GM12891 (cell line): ENCODE measurements around the gene PLEKHS1.

- RRBS, result no CpG with 5 or more reads among the region's 9 CpGs
These were observed 234.4 kb upstream of the TCF7L2 start for GRCh38 chr10:112715553-112716151.

DNA sequence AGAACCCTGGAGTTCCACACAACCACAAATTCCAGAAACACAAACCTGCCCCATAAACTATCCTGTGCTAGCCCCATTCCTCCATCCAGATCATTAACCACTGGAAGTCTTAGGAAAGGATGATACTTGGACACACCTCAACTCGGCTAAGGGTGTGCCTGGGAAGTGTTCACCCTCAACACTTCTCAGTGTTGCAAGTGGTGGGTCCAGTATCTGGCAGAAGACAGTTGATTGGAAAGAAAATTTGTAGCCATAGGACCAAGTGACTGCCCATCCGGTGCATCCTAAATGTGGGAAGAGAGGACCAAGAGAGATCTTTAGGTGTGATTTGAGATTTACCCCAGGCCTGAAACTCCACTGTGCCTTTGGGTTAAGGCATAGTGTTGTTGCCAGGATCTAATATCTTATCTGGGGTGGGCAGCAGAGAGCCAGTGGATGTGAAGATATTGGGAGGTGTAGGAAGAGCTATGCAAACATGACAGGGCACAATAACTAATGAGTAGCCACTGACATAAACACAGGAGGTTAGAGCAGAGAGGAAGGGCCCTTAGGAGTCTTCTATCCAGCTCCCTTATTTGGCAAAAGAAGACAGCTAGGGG, 176.5 kb upstream of the TCF7L2 start:
- RRBS, result no CpG with 5 or more reads among the region's 2 CpGs

GRCh38 chr10:112775759-112776634, 174.1 kb upstream of the TCF7L2 start:
- RRBS, result no CpG with 5 or more reads among the region's 15 CpGs

DNA sequence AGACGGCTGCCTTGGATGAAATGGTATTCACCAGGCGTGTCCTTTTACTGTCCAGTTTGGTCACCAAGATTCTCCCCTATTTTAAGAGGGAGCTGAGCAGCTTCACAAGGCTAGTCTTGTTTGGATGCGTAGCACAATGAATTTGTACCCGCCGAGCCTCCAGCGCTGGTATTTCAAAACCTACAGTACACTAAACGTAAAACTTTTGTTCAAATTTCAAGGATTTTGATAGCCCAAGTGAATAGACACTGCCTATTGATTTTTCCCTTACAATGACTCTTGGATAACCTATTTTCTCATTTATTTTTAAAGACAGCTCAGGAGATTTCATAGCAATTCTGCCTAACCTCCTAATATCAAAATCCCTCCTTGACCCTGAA, 118.6 kb upstream of the TCF7L2 start:
- RRBS, result no CpG with 5 or more reads among the region's 7 CpGs

DNA sequence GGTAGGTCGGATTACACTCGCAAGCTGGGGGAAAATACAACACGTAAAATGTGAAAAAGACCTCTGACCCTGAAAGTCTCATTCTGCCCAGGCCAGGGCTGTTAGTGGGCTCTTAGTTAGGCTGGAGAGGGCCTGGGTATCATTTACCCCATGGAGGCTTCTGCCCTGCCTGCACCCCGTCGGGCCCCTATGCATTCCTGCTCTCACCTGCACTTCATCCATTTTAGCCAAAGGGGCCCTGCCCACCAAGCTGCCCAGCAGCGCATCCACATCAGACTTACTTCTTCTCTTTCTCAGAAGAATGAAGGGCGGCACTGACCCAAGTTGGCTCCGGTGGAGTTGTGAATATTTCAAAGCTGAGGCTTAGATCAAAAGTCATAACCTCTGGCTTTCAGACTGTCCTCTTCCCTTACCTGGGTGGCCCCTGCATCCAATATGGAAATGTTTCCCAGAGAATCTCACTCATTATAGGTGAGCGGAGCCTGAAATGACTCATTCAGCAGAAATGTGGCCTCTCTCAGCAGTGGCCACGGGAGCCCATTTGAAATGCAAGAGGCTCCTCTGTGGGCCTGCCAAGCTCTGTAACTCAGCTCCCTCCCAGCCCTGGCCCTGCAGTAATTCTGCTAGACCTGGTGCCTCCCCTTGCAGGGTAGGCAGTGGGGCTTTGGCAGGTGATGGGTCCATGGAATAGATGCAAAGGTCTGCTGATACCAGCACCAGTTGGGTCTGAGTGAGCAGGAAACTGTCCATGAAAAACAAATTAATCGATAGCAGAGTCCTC, 117.6 kb upstream of the TCF7L2 start:
- RRBS, result no CpG with 5 or more reads among the region's 11 CpGs

GRCh38 chr10:113047448-113048015, 97.5 kb downstream of the TCF7L2 start:
- RRBS, result no CpG with 5 or more reads among the region's 7 CpGs

GRCh38 chr10:113089000-113090050, 139.3 kb downstream of the TCF7L2 start:
- RRBS, result no CpG with 5 or more reads among the region's 15 CpGs

- RRBS, result no CpG with 5 or more reads among the region's 23 CpGs
These were observed 158.4 kb downstream of the TCF7L2 start for GRCh38 chr10:113108149-113109135.

- RRBS, result no CpG with 5 or more reads among the region's 13 CpGs
These were observed 200.8 kb downstream of the TCF7L2 start for GRCh38 chr10:113150865-113151275.

- RRBS, result no CpG with 5 or more reads among the region's 5 CpGs
These were observed 2.5 kb upstream of the HABP2 start for GRCh38 chr10:113550295-113550734.

DNA sequence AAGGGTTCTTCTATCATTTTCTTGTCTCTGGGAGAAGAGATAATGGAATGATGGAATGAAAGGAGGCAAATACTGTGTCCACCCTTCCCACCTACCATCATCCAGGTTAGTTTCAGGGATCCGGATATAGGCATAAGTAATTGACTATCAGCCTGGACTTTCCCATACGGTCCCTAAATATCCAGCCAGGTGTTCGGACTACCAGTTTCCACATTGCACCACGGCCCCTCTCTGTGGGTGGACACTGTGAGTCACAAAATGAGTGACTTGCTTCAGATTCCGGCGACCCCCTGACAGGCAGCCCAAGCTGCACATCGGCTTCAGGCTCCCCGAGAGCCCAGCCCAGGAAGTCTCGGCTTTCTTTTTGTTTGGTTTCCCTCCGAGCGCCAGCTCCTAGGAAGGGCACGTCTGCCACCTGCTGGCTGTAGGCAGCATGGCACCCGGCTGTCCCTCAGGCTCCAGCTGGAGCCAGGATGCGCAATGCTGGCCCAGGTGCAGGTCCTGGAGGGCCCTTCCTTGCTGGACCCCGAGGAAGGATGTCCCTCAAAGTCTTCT, 10.5 kb downstream of the HABP2 start:
- RRBS, result no CpG with 5 or more reads among the region's 15 CpGs

DNA sequence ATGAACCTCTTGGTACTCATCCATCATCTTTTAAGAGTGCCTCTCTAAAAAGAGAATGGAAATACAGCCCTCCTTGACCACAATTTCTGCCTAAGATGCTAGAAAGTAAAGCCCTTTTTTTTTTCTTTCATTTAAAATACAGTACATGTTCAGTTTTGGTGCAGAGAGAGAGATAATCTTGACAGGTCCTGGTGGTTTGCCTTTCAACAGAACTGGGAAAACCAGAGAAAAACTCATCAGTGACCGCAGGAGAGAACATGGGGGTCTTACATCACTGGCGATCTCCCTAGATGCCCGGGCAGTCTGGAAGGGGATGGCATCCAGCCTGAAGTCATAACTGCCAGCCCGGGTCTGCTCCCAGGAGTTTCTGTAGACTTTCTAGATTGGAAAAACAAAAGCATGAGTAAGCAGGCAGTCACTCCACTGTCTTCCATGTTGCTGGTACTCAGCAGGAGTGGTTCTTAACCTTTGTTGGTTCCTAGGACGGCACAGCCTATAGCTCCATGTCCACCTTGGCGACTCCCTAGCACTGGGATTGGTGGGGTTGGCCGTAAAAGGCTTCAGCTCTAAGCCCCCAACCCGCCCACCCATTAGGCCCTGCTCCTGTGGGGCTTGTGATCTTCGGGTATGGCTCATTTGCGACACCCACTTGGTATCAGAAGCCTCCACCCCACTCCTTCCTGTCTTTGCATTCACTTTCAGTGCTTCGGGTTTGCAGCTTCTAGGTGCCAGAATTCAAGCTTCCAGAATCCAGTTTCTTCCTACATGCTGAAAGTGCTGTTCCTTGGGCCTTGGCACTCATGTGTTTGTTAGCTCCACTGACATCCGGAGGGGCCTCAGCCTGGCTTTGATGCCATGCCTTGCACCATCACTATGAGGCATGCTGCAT, 39.3 kb downstream of the HABP2 start:
- RRBS, result no CpG with 5 or more reads among the region's 12 CpGs

DNA sequence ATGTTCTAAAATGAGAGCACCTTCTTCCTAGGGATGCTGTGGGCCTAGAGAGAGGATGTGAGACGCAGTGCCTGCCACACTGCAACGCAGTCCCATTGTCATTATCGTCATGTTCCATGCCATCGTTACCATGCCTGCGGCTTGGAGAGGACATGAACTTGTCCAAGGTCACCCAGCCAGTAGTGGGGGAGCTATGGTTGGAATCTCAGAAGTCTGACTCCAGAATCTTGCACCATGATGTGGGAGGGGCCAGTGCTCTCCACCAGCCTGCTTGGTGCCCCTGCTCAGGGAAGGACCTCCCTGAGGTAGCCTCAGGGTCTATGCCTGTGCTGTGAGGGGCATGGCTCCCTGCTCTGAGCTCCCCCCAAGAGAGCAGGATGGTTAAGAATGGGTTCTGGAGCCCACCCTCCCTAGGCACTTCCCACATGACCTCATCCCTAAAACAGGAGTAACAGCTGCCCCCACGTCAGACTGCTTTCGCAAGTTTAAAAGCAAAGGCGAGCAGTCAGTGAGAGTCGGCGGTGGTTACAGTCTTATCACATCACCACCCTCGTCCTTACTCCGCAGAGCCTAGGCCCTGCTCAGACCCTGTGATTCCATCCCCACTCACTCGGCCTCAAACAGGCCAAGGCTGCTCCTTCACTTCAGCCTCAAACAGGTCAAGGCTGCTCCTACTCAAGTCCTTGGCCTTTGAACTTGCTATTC, 50.4 kb downstream of the HABP2 start:
- RRBS, result no CpG with 5 or more reads among the region's 13 CpGs

DNA sequence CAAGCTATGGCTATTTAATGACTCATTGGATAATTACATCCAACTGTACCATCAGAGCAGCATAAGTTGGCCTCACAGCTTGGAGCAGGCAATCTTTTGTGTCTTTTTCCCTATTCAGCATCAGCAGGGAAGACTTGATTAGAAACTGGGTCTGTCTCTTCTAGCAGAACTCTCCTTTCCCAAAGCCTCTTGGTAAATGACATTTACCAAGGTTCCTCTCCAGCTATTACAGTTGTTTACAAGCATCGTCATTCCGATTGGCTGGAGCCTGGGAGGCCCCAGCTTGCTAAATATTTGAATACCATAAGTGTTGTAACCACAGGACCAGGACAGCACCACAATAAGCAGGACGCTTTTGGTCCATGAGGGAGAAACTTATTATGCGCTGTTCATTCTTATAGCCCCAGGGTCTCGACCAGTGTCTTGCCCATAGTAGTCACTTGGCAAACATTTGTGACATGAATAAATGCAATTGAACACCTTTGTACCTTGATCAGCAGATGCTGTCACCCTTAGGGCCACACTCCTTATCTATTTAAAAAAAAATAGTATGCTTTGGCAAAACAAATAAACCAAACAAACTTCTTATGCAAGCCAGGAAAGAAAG, 33.0 kb downstream of the NRAP start:
- RRBS, result no CpG with 5 or more reads among the region's 5 CpGs

GRCh38 chr10:113712520-113713174, 32.9 kb downstream of the CASP7 start:
- RRBS, result no CpG with 5 or more reads among the region's 13 CpGs

DNA sequence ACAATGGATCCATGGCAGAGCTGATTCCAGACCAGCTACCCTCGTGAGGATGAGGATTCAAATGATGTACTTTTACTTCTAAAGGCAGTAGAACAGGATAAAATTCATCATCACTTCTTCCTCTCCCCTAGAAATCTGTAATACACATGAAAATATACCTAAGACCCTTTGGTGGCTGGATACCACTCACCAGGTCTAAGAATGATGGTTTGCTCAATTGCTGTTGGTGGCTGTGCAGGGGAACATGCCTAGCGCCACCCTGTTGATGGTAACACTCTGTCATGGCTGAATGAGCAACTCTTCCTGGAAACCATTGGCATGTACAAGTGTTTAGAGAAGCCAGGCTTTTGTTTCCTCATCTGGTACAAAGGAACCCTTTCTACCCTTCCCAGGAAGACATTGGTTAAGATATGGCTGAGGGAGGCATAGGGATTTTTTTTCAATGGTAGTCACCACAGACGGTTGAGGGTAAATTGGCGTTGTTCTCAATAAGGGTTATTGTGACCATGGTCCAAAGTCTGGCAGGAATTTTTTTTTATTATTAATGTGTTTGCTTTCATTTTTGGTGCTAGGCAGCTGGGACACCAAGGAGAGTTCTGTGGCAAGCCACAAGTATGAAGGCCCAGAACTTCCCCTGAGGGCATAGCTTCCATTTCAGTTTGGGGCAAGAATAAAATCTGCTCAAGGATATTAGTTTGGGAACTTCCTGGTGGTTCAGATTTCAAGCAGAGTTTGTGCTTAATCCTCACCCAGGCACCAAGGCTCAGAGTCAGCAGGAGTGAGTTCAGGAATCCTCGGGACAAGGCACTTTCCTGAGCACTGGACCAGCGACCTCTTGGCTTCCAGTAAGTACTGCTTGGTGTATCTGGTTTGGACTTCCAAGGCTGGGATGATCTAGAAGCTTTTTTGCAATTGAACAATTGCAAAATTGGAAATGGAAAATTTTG, at the start of gene PLEKHS1:
TSS of gene PLEKHS1 (plus strand) at position 766 of the 947 bp plus-strand sequence.
- RRBS, result no CpG with 5 or more reads among the region's 6 CpGs

GRCh38 chr10:113912555-113913335, 58.3 kb downstream of the NHLRC2 start:
- RRBS, result no CpG with 5 or more reads among the region's 8 CpGs

DNA sequence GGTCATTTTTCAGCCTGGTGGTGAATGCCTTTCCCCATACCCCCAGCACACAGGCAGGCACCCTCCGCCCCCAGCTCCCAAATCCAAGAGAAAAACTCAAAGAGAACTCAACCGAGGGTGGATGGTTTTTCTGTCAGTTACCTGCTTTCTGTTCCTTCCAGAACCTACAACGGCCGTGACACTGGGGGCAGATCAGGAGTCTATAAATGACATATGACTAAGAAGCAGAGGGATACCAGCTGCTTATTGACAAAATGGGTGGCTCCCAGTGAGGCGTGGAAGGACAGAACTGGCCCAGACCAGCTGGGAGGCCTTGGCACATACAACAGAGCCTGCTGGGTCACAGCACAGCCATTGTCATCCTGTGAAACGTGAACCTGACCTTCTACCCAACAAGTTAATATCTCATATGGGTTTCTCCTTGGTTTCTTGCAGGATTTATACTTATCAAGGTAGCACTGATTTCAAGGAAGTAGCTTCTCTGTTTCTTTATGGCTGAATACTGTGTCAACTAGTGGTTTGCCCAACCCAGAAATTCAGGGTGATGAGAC, 84.3 kb upstream of the ADRB1 start:
- RRBS, result no CpG with 5 or more reads among the region's 6 CpGs

DNA sequence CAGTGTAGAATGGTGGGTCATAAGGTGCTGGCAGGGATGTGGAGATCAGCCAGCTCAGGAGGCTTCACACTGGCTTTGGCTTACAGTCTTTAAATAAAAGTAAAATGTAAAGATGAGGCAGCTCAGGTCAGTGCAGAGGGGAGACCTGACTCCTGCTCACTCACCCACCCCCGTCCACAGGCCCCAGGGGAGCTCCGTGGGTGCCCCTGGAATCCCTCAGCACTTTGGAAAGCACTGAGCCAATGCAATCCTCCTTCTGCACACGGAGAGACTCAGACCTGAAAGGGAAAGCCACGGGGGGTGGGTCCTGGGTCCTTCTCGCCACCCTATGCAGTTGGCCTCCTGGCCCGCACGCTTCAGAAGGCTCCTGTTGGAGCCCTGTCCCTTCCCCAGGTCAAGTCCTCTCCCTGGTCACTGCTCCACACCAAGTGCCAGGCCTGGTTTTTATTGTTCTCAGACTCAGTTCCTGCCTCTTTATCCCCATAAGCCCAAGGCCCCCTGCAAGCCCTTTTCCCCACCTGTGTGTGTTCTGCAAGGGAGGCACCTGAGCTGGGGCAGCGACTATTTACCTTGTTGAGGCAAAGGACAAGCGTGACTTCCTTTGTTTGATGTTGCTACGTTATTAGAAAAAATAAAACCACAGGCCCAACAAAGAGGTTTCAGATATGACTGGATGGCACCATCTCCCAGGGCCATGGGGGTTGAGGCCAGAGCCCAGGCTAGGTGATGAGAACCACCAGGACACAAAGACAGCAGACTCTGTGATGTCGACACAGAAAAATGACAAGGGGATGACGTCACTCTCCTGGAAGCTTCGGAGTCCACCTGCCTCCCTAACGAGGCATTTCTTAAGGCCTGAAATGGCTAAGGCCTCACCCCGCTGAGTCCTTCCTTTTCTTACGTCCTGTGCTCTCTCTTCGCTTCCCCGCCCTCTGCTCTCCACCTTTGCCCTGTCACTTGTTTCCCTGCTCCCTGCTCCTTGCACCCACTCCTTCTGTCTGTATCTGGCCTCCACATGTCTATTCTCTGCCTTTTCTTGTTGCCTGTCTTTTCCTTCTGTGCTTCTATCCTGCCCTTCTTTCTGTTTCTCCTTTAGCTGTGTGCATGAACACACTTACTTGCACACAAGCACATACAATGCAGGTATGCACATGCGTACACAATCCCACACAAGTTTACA, 83.2 kb upstream of the ADRB1 start:
- RRBS, result no CpG with 5 or more reads among the region's 19 CpGs